SK-N-MC (cell line): ENCODE measurements around the genes IGF2BP1, ZNF652 and SLC35B1.

DNA sequence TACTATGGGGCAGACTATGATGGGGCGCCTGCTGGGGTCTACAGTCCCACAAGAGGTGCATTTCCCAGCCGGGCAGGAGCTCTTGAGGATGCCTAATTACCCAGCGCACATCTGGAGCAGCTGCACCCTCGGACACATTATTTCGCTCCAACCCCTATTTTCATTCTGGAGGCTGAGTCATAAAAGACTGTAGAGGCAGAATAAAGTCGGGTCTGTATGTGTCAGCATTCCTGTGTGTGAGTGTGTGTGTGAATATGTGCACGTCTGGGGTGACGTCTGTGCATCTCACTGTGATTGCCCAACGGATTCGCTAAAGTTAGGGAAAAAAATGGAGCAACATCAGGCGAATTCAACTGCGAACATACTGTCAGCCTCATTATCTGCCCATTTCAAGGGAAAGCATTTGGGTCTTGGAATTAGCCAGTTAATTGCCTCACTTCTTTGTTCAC is 11.7 kb upstream of the HOXB9 start:
- RRBS = no CpG with 5 or more reads among the region's 12 CpGs

DNA sequence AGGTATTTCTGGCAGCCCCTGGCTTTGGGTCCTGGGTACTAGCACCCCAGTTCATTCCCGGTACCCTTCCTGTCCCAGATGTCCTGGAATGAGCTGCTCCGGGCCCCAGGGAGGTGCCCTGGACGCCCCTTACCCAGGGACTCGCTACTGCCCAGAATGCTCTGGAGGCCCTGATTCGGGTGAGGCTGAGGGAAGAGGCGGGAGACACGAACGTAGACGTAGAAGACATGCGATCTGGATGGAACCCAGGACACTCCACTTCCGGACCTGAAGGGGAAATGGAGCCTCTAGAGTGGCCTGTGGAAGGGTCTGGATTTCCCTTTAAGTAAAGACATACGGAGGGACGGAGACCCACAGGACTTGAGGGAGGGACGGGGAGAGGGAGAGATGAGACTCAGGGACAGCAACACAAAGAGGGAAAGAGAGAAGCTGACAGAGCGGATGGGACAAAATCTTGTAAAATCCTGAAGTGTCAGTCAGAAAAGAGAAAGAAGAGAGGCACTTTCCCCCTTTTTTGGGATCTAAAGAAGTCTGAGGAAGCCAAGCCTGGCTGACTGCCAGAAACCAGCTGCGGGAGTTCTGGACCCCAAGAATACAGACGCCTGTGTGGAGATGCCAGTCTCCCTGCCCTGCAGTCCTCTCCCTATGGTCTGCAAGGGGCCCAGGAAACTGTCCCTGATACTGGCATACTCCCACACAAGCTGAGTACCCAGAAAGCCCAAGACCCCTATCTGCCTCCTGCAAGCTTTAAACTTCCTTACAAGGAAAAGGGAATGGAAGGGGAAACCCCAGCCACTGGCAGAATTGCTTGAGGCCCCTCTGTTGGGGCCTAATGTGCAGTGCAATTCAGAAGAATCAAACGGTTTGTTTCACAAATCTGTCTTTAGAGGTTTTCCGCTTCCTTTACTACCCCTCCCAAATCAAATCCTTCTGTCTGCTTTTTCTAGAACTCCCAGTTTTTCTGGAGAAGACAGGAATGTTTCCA is 1.1 kb upstream of the HOXB13 start:
- RRBS = 0% methylated on average over 1 of the region's 19 CpGs

DNA sequence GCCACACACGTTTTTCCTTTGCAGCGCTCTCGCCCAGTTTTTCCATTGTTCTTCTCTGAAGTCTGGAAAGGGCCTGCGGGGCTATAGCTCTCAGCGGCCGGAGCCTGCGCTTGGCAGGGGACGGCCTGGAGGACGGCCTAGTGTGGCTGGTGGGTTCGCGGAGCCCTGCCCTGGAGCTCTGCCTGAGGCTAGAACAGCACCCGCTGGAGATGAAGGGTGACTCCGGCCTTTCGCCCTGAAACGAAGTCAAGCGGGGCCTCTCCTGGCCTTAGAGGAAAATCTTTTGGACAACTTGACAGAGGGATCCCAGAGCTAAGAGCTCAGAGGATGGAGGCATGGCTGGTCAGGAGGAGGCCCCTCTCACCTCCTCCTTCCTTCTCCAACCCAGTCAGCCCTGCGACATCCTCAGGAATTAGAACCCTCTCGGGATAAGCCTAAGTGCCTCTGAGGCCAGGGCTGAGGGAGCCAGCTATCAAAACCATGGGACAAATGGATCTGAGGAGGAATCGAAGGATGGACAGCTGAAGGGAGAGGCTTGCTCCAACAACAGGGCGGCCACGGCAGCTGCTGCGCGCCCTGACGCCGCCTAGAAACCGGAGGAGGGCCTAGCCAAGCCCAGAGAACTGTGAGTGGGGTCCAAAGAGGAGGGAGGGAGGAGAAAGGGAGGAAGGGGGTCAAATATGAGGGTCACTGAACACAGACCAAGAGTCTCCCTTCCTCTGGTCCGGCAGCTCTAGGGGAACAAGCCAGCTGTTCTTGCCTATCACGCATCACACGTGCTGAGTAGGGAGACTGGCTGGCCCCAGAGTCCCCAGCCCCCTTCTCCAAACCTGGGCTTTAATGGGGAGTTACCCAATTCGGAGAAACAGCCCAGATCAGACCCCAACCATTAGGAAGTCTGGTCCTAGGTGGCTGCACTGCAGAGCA is 5.7 kb upstream of the HOXB13 start:
- RRBS = 85% methylated on average over 3 of the region's 30 CpGs

GRCh38 chr17:48800967-48801286 is 16.1 kb downstream of the TTLL6 start:
- RRBS = no CpG with 5 or more reads among the region's 3 CpGs

DNA sequence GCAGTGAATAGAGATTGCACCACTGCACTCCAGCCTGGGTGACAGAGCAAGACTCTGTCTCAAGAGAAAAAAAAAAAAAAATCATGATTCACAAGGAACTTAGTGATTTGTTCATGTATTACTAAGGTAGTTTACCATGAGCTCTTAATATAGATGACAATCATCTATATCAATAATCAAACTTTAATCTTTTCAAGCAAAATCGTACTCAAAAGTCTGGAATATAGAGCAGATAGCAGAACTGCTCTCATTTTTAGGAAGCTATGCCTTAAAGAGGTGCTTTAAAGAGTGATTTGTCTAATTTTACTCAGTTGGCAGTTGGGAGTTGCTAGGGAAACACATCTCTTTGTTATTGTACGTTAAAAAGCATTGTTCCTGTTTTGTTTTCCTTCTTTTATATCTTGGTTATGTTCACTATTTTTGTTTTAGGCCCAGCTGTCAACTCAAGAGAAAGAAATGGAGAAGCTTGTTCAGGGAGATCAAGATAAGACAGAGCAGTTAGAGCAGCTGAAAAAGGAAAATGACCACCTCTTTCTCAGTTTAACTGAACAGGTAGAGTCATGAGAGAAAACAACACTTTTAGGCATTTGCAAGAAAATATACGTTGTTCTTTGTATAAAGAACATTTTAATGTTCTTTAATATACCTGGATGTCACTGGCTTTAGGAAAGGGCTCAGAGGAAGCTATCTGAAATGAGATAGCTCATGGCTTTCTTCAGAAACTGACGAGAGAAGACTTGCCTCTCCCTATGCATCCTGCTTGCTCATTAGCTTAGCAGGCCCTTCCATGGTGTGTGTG is 21.4 kb downstream of the CALCOCO2 start:
- RRBS = no CpG with 5 or more reads among the region's 4 CpGs

- RRBS = no CpG with 5 or more reads among the region's 11 CpGs
Measured at GRCh38 chr17:48893371-48894042, 920 bp downstream of the ATP5MC1 start.

- RRBS = no CpG with 5 or more reads among the region's 14 CpGs
Measured at GRCh38 chr17:48949187-48949649, 4.6 kb upstream of the SNF8 start.

DNA sequence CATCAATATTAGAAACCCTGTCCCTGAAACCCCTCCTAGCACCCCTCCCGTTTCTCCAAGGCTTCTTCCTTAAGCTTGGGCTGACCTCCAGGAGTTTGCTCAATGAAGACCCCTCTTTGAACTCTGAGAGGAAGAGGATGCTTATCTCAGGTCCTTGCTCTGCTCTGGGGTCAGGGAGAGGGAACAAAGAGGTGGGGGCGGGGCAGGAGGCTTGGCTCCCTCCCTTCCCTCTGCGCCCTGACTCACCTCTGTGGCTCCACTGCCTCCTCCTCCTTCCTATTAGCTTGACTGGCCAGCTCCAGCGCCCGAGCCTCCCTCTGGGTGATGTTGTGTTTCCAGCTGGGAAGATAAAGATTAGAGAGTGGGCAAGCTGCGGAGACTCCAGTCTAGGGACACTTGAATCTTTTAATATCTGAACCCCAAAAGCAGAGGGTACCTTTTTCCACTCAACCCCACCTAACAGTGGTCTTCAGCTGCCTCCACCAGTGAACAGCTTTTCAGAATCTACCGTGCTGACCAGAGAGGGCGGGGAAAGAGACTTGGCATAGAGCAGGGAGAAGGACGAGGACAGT is 6.8 kb downstream of the GIP start:
- RRBS = no CpG with 5 or more reads among the region's 9 CpGs

- RRBS = under 1% methylated on average over 9 of the region's 61 CpGs
Measured at GRCh38 chr17:48996836-48997693, at the start of gene IGF2BP1. Gene IGF2BP1, plus strand, starts transcription at chr17:48997385.

DNA sequence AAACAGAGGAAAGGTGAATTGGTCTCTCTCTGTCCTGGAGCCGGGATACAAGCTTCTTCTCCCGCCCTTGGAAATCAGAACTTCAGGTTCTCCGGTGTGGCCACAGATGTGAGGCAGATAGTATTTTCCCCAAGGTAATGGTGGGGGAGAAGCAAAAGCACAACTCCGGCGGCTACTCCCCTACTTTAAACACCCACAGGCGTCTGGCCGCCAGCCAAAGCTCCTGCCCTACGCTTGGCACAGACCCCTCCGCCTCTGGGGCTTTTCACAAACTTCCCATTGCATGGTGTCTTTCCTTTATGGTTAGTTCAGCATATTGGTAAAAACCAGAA is 39.5 kb upstream of the B4GALNT2 start:
- RRBS = 19% methylated on average over 3 of the region's 9 CpGs

DNA sequence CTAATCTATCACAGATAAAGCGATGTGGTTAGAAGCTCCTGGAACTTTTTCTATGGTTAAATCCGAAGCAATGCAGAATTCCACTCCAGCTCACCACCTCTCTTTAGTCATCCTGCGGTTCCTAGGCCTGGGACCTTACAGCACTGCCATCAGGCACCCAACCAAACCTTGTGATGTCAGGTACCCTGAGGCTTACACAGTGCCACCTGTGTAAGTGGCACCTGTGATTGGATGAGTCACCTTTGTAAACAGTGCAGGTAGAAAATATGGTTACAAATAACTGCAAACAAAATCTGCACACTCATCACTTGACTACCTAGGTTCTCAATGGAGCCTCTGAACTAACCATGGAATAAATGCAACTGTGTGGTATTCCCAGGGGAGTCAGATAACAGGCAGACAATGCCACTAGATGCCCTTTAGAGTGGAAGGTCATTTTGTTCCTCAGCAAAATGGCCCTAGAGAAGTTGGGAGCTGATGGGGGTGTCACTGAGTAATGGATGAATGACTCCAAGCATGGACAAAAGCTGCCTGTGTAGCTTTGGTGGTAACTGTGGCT is 31.3 kb upstream of the B4GALNT2 start:
- RRBS = no CpG with 5 or more reads among the region's 3 CpGs

GRCh38 chr17:49201252-49201585 is 9.2 kb downstream of the GNGT2 start:
- RRBS = no CpG with 5 or more reads among the region's 4 CpGs

- RRBS = 52% methylated on average over 2 of the region's 11 CpGs
Measured at GRCh38 chr17:49222177-49223064, 8.2 kb downstream of the PHOSPHO1 start.

- RRBS = no CpG with 5 or more reads among the region's 3 CpGs
Measured at GRCh38 chr17:49294501-49294931, 63.9 kb upstream of the PHOSPHO1 start.

DNA sequence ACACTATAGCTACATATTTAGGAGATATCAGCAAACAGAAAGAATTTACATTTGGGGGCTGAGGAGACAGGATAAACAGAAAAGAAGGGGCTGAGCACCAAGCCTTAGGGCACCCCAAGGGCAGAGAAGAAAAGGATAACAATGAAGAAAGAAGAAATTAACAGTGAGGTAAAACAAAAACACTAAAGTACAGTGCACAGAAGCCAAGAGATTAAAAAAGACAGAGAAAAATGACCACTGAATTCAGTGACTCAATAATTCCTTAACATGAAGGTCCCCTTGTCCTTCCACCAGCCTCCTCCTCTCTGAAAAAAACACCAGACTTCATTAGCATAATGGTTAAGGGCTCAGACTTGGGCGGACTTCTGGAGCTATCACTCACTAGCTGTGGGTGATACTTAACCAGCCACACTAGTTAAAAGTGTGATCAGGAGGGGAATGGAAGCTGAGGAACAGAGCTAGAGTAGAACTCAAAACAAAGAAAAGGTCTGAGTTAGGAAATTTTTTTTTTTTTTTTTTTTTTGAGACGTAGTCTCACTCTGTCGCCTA is 23.3 kb downstream of the ZNF652 start:
- RRBS = no CpG with 5 or more reads among the region's 3 CpGs

GRCh38 chr17:49361883-49362875 is at the start of gene ZNF652:
Gene ZNF652, minus strand, starts transcription at chr17:49362250.
- RRBS = 1% methylated on average over 59 of the region's 113 CpGs

DNA sequence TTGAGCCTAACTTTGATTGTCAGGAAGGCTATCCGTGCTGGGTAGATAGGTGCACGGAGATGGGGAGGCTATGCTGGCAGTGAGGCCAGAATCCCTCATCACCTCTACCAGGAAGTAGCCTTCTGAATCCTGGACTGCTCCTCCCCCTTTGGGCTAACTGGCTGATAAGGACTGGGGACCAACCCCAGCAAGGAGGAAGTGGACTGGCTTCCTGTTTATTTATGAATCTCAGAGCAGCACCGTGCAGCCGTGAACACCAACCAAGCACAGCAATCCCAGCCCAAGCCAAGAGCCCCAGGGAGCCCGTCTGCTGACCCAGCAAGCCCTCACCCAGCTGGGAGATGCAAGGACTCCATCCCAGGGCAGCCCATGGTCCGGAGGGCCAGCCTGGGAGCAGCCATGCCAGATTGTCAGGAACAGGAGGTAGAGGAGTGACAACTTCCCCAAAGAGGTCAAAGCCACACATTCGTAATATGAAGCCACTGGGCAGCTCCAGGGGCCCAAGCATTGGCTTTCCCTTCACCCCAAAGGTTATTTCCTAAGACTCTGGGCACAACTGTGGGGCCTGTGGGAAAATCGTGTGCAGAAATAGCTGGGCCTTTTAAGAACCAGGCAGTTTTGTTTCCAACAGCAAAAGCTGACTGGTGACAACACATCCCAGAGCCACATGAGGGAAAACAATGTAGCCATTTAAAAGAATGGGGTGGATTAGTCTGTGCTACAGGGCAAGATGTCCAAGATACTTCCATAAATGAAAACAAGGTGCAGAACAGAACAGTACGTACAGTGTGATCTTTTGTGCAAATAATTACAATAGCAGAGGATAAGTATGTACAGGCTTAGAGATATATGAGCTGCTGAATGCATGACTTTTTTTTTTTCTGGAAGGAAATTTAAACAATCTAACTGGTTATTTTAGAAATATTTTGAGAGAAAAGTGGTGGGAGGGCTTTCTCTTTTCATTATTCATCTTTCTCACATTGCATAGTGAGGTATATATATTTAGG is 23.9 kb downstream of the PHB1 start:
- RRBS = no CpG with 5 or more reads among the region's 9 CpGs

- RRBS = no CpG with 5 or more reads among the region's 20 CpGs
Measured at GRCh38 chr17:49408913-49409555, 5.6 kb downstream of the PHB1 start.

DNA sequence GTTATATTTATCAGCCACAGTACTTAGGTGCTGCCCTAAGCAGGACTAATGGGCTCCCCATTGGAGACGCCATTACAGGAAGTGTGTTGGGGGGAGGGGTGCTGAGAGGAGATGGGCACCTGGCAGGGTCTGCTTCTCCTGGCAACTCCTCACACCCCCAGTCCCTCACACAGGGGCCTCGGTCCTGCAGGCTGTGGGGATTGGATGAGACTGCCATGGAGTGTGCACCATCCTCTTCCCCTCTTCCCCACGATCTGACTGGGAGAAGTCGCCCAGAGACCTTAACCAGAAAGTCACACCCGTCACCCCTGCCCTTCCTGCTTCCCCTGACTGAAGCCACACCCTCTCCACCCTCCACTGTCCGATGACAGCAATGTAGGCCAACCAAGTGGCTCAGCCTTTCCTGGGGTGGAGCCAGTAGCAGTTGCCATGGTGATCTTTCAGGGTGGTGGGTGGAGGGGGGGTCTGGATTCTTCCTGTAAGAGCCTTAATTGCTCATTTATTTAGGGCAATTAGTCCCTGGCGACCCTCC is 37.4 kb upstream of the PHB1 start:
- RRBS = no CpG with 5 or more reads among the region's 7 CpGs

DNA sequence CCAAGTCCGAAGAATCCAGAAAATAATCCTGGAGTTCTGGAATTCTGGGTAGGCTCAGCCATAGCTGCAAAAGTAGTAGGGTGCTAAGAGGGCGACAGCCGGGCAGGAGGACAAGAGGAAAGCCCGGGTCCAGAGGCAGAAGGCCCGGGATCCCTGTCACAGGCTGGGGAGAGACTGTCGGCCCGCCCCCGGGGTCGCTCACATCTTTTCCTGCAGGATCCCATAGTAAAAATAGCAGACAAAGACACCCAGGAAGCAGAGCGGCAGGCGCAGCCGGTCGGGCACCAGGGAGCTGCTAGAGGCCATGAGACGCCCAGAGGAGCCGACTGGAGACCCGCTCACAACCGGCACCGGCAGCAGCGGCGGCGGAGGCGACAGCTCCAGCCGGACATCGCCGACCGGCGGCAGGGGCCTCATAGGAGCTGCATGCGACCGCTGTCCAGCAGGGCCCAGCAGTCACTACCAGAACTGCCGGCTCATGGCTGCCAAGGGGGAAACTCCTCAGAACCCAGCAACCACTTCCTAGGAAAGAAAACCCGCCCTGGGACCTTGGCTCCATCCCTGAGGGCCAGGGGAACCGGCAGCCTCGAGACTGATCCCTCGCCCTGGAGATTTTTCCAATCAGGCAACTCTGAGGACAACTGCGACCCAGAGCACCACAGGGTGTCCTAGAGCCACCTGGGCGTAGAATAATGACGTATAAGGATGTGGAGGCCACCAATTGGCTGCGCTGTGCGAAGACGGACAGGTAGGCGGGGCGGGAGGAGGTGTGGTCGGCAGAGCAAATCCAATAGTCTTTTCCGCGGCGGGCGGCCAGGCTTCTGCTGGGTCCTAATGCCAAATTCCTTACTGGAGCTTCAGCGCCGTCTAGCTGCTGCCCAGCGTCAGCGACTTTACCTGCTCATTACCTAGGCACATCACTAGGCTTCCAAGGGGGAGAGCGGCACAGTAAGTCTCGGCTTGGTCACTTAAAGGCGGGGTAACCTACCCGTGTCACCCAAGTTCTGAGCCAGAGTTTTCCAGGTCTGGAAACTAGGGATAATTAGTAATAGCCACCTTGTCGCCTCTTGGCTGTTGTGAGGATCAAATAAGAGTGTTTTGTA is at the start of gene SLC35B1:
TSS of gene SLC35B1 (minus strand) at position 437 of the 1,103 bp plus-strand sequence.
- RRBS = under 1% methylated on average over 17 of the region's 56 CpGs